Peyer's patch (tissue), 4 donors: Measurements from ENCODE around the gene HACL1.

- PRO-cap, result no peak
- RAMPAGE, long total RNA, 4 experiments, result no peak in any of the 4 experiments
Measured at GRCh38 chr3:15324554-15325240, 7.7 kb downstream of the SH3BP5 start.

- PRO-cap, result no peak
- RAMPAGE, long total RNA, 4 experiments, result no peak in any of the 4 experiments
Measured at GRCh38 chr3:15426777-15427226, 542 bp downstream of the METTL6 start.

DNA sequence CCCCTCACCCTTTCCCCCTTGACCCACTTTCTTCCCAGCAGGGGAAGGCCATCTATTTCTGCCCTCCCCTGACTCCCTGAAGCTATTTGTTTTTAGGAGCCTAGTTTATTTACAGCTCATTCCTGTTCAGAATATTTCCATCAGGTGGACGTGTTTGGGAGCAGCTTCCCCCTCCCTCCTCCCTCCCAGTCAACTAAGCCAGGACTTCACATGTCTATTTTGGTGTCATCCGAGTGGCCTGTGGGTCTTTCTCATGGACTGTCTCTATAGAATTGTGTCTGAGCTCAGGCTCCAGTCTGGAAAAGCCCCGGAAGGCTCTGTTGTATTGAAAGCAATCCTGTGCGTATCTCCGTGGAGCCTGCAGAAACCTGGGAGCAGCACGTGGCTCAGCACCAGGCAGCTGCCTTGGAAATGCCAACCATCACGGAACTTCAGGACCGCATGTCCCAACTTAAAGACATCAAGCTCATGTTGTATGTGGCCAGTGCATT lies 25.2 kb downstream of the COLQ start:
- PRO-cap, result no peak
- RAMPAGE, long total RNA, 4 experiments, result no peak in any of the 4 experiments

- PRO-cap, result no peak
- RAMPAGE, long total RNA, 4 experiments, result start-site peak on the minus strand in 2 of 4 experiments, at chr3:15562996-15563179 at its widest, 6 to 16 reads per replicate
Measured at GRCh38 chr3:15562902-15563727, 38.3 kb downstream of the HACL1 start.

DNA sequence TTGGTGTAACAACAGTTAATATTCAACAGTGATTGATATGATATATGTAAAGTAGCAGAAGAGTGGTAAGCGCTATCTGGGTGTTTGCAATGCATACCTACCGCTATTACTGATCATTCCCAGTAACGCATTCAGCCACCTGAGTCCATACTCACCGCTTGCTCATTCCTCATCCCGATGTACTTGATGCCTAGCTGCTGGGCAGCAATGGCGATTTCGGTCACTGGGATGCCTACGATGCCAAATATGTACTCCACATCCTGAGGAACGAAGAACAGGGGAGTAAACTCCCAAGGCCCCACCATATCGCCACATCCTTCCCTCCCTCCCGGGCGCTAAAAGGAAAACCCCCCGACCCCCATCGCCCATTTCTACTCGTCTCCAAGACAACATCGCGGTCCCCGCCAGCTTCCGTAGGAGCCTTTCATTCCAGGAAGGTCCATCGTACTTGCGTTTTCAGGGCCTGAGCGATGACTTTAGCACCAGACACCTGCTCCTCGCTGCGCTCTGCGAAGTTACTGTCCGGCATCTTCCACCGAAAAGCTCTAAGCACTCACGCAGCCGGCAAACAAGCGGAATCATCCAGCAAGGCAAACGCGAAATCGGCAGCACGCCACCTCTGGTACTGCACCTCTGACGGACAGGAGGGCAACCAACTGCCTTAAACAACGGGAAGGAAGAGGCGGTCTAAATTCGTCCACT lies at the start of gene HACL1:
TSS of gene HACL1 (minus strand) at position 635 of the 702 bp plus-strand sequence.
- PRO-cap, result bidirectional peak, plus-strand start outside the sequence, minus-strand start at position 635 of the sequence
- RAMPAGE, long total RNA, 4 experiments, result start-site peak on the minus strand in 3 of 4 experiments, centred at positions 607 to 637 of the sequence, 16 to 86 reads per replicate

DNA sequence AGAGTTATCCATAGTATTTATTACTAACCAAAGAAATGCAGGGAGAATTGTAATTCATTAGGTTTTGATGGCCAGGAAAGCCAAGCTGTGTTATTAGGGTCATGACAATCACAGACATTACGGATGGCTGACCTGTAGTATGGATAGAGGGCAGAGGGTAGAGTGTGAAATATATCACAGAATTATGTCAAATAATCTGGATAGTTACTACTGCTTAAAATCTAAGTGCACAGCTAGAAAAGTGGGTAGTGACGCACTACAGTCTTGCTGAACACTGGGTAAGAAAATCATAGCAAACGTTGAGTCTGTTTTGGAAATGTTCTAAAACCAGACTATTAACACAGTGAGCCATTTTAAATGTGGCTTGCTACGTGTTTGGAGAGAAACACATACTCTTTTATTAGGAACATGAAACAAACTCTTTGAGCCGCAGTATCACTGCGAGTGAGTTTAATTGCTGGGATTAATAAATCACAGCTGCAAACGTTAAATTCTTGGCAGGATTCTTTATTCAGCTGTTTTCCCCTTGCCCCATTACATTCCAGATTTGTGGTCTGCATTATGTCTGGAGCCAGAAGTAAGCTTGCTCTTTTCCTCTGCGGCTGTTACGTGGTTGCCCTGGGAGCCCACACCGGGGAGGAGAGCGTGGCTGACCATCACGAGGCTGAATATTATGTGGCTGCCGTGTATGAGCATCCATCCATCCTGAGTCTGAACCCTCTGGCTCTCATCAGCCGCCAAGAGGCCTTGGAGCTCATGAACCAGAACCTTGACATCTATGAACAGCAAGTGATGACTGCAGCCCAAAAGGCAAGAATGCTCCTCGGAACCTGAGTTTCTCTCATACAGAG lies 33.6 kb downstream of the BTD start:
- PRO-cap, result no peak
- RAMPAGE, long total RNA, 4 experiments, result no peak in any of the 4 experiments

- PRO-cap, result no peak
- RAMPAGE, long total RNA, 4 experiments, result no peak in any of the 4 experiments
Measured at GRCh38 chr3:15668841-15669474, 67.4 kb downstream of the BTD start.

- PRO-cap, result no peak
- RAMPAGE, long total RNA, 4 experiments, result no peak in any of the 4 experiments
Measured at GRCh38 chr3:15768571-15769516, 28.9 kb downstream of the ANKRD28 start.

- PRO-cap, result no peak
- RAMPAGE, long total RNA, 4 experiments, result no peak in any of the 4 experiments
Measured at GRCh38 chr3:15800471-15800670, 2.6 kb upstream of the ANKRD28 start.

DNA sequence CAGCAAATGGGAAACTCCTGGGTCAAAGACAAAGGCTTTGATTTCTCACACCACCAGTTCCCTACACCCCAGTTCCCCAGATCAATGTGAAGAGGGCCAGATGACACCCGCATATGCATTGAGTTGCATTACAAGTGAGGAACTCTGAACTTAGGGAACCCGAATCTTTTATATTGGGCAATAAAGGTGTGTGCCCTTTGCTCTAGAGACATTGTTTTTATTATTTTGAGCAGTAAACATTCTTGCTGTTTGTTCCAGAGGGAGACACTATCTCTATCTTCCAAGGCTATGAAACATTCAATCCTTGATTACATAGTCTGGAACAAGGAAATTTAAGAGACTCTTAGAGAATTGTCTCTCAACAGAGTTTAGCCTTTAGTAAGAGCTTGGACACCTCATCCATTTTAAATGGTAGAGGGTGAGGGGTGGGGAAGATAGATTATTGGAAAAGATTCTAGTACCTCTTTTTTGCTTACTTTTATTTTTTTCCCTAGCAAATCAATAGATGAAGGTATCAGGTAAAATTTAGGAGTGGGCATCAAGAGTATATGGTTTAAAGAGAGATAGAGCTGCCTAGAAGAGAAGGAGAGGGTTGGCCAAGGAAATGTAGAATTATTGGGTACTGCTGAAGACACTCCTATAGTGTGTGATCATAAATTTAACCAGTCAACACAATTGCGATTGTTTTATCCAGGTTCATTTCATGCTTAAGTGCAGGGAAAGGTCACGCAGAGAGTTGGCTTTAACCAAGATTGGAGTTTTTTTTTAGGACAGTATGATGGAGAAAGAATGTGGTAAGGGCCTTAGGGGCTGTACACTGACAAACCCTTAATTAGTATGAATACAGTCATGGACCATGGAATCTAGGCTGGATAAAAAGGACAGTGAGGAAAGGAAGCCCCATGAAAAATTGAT lies 74.3 kb upstream of the ANKRD28 start:
- PRO-cap, result no peak
- RAMPAGE, long total RNA, 4 experiments, result no peak in any of the 4 experiments

DNA sequence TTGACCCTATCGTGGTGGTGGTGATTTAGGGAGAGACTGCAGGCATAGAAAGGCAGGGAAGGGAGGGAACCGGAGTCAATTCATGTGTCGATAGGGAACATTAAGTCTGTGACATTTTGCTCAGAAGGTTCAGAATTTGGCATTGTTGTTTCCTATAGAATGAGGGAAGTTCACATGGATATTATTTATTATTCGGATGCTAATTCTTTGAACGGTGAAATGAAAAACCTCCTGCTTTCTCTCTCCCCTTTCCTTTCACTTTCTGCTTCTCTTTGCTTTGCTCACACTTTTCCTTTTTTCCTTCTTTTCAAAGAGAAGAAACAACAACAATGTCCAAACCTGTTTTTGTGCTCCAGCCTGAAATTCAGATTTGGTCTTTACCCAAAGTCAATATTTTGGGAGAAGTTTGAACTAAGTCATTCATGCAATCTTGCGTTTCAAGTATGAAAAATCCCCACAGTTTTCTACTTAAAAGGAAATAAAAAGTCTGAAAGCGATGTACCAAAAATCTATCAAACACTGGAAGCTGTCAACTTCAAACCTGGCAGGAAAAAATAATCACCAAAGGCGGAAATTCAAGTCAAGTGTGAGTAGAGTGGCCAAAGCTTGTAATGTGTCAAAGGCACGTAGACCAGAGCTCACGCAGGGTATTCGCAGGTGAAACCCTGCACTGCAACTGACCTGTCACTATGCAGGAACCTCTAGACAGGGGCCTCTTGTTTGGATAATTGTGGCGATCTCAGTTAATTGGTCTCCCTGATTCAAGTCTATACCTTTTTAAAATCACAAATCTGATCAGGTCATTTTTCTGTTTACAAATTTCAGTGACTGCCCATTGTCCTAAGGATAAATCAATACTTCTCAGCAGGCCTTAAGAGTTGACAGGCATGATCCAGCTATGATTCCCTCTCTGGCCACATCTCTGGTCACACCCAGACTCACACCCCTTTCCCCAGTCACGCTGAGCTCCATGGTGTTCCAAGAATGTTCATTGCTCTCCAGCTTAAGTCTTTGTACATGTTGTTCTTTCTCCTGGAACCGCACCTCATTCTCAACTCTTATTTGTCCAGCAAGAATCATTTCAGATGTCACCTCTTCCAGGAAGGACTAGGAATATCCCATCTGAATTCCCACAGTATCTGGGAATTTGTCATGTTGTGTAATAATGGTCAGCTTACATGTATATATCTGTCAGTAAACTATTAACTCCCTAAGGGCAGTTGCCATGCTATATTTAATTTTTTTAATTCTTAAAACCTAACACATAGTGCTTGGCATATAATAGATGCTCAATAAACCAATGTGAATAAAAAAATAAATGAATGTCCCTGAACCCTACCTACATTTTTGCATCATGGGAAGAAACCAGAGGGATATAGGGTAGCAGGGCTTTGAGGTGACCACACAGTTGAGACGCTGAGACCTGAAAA lies 118.6 kb upstream of the GALNT15 start:
- PRO-cap, result unidirectional peak, minus-strand start at position 912 of the sequence
- RAMPAGE, long total RNA, 4 experiments, result no peak in any of the 4 experiments

DNA sequence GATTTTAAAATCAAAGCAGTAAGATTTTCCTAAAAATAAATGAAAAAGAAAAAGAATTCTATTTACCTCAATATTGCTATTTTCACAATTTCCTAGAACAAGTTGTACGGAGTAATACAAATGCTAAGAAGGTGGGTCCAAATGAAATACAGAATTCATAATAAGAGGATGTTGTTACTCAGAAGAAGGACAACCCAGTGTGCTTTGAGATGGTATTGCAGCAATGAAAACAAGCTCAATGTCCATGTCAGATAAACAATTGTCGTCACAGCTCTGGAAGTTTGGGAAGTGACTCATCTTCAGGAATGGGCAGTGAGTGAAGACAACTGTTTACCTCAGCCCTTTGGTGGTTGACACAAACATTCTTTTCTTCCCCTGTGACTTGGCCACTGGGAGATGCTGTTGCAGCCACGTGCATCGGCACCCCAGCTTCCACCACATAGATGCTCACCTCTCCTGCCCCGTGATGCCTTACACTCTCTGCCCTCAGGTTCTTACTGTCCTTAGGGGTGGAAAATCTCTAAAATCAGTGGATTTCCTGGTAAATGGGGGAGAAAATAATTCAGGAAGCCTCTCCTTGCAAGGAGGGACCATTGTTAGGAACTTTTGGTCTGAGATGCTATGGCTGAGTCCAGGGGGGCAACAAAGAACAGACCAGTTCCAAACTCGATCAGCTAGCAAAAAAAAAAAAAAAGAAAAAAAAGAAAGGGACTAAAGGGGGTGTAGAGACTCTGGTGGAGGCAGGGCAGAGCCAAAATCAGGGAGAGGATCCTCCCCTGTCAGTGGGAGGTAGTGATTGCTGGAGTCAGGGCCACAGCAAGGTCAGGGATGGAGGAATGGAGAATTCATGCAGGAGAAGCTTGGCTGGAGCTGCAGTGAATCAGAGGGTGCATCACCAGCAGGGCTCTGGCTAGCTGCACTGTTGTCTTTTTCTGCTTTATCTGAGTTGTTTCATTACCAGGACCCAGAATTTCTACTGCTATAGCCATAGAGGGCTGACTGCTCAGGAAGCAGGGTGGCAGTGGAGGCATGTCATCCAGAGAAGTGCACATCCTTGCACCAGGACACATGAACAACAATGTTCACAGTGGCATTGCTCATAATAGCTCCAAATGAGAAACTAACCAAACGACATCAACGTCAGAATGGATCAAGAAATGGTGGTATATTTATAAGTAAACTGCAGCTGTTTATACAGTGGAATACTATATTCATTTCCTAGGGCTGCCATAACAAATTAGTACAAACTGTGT lies 113.8 kb upstream of the GALNT15 start:
- PRO-cap, result unidirectional peak, plus-strand start at position 380 of the sequence
- RAMPAGE, long total RNA, 4 experiments, result no peak in any of the 4 experiments

DNA sequence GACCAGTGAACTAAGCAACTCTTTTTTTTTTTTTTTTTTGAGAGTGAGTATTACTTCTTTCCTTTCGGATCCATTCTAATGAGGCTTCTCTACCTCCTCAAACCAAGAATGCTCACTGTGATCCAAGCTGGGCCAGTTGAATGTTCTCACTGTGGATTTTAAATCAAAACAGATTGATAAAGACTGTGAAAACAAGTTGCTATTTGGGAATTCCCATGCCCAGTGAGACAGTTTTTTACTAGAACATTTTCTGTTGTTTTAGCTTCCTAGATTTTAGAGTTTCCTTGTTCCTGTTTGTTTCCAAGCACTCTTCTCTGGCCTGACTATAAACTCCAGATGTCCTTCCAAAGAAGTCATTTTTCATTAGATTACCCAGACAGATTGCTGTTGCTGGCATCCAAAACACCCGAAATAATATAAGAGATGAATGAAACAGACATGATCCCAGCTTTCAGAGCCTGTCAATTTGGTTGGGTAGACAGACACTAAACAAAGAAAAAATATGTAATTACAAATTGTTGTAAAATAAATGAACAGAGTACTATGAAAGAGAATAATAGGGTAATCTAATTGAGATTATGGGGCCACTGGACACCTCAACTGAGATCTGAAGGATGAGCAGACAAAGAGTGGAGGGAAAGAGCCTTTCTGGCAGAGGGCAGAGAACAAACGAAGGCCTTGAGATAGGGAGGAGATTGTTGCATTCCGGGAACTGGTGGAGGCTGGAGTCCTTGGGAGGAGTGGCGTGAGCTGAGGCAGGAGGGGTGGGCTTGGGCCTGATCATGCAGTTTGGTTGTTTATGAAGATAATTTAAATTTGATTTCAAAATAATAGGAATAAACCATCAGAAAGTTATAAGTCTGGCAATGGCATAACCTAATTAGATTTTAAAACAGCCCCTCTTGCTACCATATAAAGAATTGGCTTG lies 59.8 kb upstream of the GALNT15 start:
- PRO-cap, result no peak
- RAMPAGE, long total RNA, 4 experiments, result no peak in any of the 4 experiments

DNA sequence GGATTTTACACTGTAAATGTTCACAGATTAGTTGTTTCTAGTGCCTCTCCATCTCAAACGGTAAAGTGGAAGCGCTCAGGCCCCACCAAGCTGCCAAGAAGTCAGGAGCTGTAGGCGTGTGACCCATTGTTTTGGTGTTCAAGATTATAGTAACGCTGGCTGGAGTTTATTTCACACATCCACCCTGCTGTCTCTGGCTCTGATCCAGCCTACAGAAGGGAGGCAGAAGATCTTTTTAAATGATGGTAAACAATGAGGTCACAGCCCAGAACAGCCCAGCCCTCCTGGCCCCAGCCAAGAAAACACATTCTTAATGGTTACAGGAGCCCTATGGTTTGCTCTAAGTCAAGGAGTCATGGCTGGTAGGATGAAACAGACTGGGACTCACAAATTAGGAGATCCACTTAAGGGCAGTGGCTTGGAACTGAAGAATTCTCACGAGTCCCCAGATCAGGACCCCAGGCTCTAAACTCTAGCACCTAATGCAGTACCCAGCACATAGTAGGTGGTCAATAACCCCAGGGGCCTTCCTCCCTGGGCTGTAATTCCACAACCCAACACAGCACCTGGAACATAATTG lies 25.6 kb upstream of the GALNT15 start:
- PRO-cap, result no peak
- RAMPAGE, long total RNA, 4 experiments, result no peak in any of the 4 experiments

DNA sequence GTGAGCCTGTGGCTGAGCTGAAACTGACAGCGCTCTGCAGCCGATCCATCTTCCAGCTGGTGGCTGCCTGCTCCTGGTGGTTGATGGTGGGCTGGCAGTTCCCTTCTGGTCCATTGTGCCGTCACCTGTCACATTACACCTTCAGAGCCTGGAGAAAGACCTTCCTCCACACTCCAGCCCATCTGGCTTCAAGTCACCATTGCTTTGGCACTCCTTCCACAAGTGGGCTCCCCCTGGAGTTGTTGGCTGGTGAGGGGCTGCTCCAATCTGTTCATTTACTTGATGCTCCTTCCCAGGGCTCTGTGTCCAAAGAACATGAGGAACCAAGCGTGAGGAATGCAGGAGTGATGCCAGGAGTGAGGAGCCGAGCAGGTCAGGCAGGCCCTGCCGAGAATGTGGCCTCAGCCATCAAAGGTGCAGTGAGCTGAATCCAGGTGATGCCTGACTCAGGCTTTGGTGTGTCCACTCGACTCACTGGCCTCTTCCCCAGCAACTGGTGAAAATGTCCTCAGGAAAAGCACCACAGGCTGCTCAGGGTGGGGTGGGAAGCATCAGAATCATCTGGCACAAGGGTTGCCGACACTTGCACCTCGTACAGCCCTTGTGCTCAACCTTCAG lies 57.2 kb downstream of the OXNAD1 start:
- PRO-cap, result no peak
- RAMPAGE, long total RNA, 4 experiments, result no peak in any of the 4 experiments

DNA sequence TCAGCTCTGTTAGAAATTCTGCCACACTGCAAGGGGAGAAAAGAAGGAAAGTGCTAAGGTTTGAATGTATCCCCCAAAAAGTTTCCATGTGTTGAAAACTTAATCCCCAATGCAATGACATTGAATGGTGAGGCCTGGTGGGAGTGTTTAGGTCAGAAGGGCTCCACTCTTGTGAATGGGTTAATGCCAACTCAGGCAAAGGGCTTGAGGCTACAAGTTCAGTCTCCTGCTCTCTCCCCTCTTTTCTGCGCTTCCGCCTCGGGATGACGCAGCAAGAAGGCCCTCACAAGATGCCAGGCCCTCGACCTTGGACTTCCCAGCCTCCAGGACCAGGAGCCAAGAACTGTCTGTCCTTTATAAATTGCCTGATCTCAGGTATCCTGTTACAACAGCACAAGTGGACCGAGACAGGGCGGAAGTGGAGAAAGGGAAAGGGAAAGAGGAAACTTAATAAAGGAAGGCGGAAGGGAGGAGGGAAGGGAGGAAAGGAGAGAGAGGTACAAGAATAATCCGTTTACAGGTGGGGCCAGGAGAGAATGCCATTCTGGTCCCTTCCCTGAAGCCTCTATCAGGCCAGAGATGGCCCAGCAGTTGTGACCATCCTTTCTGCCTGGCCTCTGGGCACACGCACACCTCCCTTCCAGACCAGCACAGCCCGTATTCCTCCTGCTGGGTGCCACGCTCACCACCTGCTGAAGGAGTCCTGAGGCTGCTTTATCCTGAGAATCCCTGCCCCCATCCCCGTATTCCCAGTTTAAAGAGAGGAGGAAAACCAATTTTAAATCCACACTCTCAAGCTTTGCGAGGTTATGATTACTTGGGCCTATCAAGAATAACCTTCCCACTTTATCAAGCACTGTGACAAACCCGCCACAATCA lies 64.1 kb downstream of the OXNAD1 start:
- PRO-cap, result no peak
- RAMPAGE, long total RNA, 4 experiments, result no peak in any of the 4 experiments

DNA sequence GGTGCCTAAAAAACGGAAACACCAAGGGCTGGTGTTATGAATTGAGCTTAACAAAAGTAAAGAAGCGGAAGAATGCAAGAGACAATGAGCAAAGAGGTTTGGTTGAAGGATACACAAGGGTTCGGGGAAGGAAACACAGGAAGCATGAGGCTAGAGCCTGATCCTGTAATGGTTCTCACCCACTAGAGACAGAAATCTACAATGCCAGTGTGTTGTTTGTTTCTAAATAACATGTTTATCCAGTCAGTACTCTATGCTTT lies 50.7 kb downstream of the RFTN1 start:
- PRO-cap, result no peak
- RAMPAGE, long total RNA, 4 experiments, result no peak in any of the 4 experiments

DNA sequence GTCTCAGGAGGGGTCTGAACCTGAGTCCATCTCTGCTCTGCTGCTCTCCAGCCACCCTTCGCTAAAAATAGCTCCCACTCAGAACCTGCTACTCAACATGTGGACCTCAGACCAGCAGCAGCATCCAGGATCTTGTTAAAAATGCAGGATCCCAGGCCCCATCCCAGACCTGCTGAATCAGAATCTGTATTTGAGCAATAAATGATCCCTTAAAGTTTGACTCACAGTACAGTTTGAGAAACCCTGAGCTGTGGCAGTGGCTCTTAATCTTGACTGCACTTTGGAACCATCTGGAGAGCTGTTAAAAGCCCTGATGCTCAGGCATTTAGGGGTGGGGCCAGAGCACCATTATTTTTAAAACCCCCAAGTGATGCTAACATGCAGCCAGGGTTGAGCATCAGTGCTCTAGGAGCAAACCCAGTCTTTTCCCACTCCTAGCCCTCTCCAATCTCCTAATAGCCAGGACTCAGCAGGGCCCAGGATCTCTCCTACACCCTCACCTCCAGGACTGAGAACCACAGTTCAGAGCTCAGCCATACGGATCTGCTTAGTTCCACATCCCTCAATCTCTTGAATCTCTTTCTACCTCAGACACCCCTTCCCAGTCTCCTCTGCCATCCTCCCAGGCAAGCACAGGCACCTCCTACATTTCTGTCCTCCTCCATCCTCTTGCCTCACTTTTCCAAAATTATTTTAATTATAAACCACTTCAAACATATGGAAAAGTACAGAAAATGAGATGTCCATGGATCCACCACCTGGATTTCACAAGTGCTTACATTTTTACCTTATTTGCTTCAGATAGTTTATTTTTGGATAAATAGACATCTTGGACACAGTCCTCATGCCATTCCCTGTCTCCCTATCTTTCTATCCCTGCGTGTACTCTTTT lies 10.1 kb downstream of the RFTN1 start:
- PRO-cap, result no peak
- RAMPAGE, long total RNA, 4 experiments, result no peak in any of the 4 experiments

DNA sequence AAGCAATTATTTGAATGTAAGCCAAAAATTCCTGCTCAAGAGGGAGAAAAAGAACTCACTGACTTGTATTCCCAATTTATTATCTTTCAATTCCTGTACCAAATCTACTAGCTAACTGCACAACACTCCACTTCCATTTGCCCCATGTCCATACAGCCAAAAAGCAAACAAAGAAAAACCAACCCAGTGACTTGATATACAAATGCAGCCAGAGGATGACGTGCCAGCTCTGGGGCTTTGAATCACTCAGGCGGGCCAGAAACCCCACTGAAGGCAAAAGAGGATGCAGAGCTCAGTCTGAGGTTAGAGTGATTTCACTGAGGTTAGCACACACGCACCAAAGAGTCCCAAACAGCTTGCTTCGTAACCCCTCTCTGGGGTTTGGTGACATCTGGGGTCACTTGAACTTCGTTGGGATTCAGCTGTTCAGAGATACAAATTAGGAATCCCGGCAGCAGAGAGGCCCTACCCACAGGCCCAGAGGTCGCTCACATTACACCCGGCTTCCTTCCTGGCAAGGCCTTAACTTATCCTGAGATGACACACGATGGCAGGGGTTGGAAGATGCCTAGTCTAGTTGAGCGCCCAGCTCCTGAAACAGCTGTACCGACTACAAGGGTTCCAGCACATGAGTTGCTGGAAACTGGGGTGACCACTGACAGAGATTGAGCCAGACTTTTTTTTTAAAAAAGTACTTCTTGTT lies 1.6 kb downstream of the RFTN1 start:
- PRO-cap, result unidirectional peak, plus-strand start at position 306 of the sequence; unidirectional peak, plus-strand start at position 377 of the sequence; unidirectional peak, plus-strand start at position 442 of the sequence
- RAMPAGE, long total RNA, 4 experiments, result no peak in any of the 4 experiments

DNA sequence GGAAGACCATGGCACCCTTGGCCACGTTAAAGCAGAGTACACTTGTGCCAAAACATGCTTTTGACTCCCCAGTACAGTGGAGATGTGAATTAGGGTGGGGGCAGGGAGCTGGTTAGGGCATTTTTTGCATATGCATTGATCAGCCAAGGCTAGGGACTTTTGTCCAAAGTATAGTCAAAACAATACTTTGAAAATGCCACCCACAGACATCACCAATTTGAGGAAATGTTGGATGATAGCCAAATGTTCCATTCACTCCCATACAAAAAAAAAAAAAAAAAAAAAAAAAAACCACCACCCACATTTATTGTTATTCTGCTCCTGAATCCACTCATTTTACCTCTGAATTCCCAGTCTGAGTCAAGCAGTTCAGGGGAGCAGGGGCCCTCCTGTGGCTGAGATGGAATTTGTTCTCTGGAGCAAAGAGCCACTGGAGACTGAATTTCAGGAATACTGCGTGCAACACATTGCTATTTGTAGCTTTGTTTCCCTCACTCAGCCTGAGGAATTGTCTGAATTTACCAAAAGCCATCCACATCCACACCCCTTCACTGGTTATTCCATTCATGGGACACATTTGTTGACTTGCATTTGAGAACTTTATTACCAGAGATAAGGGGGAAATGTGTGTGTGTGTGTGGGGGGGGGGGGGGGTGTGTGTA lies 3.6 kb upstream of the RFTN1 start:
- PRO-cap, result no peak
- RAMPAGE, long total RNA, 4 experiments, result no peak in any of the 4 experiments